ENCODE measurements around a stretch of chr7.

- PRO-cap, result no peak
Observed at GRCh38 chr7:157355965-157356747, 19.4 kb downstream of the DNAJB6 start.

DNA sequence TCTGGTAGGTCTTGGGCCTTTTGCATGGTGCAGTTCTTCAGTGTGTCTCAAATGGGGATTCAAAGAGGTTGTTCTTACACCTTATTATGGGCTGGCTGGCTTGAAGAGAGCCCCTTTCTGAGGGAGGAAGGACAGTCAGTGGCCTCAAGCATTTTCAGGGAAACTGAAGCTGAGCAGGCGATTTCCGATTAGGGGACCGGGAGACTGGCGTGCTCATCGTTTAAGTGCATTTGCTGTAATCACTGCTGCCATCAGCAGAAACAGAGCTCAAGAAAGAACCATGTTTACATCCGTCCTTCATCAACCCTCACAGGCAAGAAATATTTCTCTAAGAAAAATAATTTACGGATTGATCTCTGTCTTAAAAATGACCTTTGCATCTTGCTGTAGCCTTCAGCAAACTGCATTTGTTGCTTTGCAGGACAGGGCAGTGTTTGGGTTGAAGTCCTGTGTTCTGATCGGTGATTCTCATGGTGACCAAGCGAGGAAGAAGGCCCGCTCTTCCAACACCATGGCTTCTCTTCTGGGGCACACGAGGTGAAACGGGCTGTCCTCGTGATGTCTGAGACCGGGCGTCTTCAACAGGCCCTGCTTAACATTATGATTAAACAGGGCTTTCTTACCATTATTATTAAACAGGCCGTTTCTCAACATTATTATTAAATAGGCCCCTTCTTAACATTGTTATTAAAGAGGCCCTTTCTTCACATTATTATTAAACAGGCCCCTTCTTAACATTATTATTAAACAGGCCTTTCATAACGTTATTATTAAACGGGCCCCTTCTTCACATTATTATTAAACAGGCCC lies 32.3 kb downstream of the DNAJB6 start:
- PRO-cap, result no peak

- PRO-cap, result no peak
Observed at GRCh38 chr7:157409654-157410191, 72.9 kb downstream of the DNAJB6 start.

GRCh38 chr7:157432508-157432967 lies 95.7 kb downstream of the DNAJB6 start:
- PRO-cap, result bidirectional peak, plus-strand start at chr7:157432843, minus-strand start at chr7:157432608

- PRO-cap, result no peak
Observed at GRCh38 chr7:157539432-157540489, 203.0 kb downstream of the DNAJB6 start.

GRCh38 chr7:157797357-157797856 lies 460.6 kb downstream of the DNAJB6 start:
- PRO-cap, result no peak

DNA sequence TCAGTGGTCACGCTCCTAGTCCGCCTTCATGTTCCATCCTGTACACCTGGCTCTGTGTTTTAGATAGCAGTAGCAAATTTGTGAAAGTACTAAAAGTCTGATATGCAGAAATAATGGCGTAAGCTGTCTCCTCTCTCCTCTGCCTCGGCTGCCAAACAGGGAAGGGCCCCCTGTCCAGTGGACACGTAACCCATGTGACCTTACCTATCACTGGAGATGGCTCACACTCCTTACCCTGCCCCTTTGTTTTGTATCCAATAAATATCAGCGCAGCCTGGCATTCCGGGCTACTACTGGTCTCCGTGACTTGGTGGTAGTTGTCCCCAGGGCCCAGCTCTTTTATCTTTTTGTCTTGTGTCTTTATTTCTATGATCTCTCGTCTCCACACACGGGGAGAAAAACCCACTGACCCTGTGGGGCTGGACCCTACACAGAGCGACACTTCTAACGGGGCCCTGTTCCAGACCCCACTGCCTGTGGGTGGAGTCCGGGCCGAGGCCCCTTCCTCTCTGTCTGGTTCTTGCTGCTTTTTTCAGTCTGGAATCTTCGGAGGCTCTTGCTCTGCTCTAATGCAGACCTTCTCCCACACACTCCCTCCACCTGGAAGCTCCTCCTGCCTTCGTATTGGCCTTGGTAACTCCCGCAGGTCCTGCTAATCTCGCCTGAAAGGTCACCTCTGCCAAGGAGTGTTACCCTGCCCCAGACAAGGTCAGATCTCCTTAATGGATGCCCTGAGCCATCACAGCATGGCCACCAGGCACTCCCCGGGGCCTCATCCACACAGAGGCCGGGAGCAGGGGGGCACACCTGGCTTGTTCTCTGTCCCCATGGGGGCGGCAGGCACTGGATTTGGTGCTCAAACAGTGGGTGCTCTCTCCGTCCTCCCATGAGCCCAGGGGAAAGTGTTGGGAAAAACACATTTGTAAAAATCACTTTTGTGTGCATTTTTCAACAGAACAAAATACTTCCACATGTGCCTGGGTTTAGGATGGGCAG lies 531.8 kb downstream of the PTPRN2 start:
- PRO-cap, result no peak

DNA sequence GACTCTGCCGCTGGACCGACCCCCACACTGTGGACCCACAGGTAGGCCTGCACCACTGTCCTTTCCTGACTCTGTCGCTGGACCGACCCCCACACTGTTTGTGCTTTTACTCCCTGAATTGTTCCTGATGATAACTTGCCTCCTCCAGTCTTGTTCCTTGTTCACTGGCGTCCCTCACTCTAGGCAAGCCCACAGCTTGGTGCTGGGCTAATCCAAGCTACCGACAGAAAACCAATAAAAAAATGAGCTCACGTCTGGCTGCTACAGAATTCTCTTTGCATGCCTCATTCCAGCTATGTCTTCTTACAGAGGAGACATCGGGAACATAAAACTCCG lies 494.3 kb downstream of the PTPRN2 start:
- PRO-cap, result no peak

DNA sequence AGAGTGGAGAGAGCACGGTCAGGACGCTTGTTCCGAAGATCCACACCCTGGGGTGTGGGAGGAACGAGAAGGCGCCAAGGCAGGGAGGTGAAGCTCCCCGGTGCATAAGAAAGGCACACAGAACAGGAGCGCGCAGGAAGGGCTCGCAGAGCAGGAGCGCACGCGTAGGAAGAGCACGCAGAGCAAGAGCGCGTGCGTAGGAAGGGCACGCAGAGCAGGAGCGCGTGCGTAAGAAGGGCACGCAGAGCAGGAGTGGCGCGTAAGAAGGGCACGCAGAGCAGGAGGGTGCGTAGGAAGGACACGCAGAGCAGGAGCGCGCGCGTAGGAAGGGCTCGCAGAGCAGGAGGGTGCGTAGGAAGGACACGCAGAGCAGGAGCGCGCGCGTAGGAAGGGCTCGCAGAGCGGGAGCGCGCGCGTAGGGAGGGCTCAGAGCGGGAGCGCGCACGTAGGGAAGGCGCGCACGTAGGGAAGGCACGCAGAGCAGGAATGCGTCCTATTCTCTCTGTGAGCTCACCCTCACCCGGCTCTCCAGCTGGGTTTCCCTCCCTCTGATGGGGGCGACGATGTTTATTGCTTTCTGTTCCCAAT lies 423.4 kb downstream of the PTPRN2 start:
- PRO-cap, result unidirectional peak, plus-strand start at position 146 of the sequence; unidirectional peak, minus-strand start at position 359 of the sequence

DNA sequence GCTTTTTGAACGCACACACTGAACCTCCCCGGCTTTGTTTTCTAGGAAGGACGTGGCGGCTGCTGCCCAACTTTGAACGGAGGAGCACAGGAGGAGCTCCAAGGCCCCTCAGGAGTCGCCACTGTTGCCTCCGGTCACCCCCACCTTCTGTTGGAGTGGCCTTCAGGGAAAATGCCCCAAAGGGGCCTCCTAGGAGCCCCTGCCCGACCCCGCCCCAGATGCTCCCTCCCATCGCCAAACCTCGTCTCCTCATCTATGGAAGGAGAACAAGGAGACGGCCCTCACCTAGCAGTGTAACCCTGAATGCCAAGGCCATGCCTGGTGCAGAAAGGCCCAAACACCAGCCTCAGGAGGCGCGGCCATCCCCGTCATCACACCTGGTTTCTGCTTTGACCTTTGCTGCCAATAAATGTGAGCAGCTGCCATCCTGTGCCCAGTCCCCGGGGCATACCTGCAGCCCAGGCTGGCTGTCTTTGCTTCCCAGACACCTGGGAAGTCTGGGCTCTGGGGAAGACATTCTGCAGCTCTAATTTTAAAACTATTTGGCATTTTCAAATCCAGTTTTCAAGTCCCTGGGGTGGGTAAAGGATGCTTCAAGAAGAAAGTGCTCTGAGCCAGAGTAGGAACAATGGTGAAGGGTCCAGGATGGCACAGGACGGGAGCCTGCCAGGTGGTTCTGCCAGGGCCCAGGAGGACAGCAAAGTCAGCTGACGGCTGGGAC lies 318.5 kb downstream of the PTPRN2 start:
- PRO-cap, result no peak

- PRO-cap, result no peak
Observed at GRCh38 chr7:158414511-158415016, 173.1 kb downstream of the PTPRN2 start.

DNA sequence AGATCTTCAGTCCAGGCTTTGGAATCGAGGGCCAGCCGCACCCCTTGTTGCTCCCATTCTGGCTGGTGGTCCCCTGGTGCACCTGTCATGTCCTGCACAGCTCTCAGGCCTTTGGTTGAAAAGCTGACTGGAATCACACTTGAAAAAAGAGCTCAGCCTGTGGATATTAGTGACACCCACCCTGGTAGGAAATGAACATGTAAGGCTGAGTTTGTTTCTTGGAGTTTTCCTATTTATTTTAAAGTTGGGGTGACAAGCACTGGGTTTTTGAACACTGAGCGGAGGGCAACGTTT lies 166.6 kb downstream of the PTPRN2 start:
- PRO-cap, result no peak

- PRO-cap, result no peak
Observed at GRCh38 chr7:158523894-158525052, 63.4 kb downstream of the PTPRN2 start.

DNA sequence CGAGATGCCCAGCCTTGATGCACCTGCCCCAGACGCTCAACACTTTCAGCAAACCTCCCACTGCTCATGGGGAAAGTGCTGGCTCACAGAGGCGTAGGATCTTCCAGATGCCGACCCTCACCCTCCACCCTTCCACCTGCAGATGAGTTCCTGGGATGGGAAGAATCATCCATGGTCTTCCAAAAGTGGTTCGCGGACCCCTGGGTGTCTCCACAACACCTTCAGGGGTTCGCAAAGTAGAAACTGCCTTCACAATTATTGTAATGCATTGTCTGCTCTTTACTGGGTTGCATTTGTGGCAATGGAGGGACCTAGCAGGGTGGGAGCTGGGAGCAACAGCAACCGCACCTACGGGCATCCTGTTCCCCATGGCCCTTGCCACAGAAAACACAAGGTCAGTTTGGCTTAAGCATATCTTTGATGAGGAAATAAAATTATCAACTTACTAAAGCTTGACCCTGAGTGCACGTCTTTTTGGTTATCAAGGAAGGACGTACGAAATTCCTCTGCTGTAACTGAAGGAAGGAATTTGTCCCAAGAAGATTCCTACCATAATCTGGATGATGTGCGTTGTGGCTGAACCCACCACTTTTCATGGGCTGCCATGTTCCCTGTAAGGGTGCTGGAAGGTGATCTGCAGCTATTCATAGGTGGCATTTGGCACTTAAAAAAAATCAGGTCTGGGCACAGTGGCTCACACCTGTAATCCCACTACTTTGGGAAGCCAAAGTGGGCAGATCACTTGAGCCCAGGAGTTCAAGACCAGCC lies 19.9 kb upstream of the PTPRN2 start:
- PRO-cap, result no peak

- PRO-cap, result no peak
Observed at GRCh38 chr7:158662987-158663665, 41.5 kb downstream of the NCAPG2 start.

- PRO-cap, result no peak
Observed at GRCh38 chr7:158764428-158764891, 59.9 kb upstream of the NCAPG2 start.

GRCh38 chr7:158778525-158779254 lies 50.6 kb downstream of the ESYT2 start:
- PRO-cap, result no peak

- PRO-cap, result no peak
Observed at GRCh38 chr7:158814320-158815119, 14.8 kb downstream of the ESYT2 start.

GRCh38 chr7:158827909-158828553 lies 1.3 kb downstream of the ESYT2 start:
- PRO-cap, result unidirectional peak, plus-strand start at chr7:158828405

DNA sequence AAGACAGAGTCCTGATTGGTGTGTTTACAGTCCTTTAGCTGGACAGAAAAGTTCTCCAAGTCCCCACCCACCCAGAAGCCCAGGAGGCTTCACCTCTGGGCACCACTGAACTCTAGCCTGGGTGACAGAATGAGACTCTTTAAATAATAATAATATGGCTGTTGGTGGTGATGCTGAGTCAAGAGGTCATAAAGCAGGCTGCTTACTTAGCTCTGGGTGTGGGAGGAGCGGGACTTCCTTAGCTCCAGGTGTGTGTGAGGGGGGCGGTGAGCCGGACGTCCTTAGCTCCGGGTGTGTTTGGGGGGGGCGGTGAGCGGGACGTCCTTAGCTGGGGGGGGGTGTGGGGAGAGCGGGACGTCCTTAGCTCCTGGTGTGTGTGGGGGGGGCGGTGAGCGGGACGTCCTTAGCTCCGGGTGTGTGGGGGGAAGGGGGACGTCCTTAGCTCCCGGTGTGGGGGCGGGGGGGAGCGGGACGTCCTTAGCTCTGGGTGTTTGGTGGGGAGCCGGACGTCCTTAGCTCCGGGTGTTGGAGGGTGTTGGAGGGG lies 7.0 kb downstream of the DYNC2I1 start:
- PRO-cap, result bidirectional peak, plus-strand start at position 480 of the sequence, minus-strand start at position 378 of the sequence

Data from H9 (cell line).